Hair follicle dermal papilla cell (primary cell): ENCODE measurements around the genes SLC25A28, CWF19L1, PKD2L1 and LBX1.

- CAGE, long polyA plus RNA: no peak
Observed at GRCh38 chr10:99619727-99620639, at the start of gene SLC25A28. Gene SLC25A28 (minus strand): TSS chr10:99620439.

DNA sequence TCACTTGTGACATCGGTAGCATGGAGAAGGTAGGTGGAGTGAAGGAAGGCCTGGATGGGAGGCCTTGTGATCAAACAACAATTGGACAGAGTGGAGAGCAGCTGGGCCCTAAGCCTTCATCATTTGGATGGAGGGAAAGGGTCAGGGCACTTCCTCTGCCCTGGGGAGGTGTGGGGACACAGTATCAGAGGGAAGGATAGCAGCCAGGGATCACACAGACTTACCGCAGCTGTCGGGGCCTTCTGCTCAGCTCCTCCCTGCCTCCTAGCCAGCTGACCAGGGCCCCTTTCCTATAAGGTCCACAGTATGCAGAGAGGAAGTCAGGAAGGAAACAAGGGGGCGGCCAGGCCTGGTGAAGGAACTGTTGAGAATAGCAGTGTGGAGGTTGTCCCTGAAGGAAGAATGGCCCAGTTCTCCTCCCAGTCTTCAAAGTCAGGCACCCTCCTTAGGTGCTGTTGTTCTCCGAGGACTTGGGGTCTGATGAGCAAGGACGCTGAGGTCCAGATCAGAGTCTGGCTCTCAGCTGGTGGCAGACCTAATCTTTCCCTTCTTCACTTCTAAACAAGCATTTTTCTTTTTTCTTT lies 62.1 kb downstream of the ABCC2 start:
- CAGE, long polyA plus RNA: no peak

GRCh38 chr10:99849872-99850981 lies 67.8 kb downstream of the ABCC2 start:
- CAGE, long polyA plus RNA: no peak

DNA sequence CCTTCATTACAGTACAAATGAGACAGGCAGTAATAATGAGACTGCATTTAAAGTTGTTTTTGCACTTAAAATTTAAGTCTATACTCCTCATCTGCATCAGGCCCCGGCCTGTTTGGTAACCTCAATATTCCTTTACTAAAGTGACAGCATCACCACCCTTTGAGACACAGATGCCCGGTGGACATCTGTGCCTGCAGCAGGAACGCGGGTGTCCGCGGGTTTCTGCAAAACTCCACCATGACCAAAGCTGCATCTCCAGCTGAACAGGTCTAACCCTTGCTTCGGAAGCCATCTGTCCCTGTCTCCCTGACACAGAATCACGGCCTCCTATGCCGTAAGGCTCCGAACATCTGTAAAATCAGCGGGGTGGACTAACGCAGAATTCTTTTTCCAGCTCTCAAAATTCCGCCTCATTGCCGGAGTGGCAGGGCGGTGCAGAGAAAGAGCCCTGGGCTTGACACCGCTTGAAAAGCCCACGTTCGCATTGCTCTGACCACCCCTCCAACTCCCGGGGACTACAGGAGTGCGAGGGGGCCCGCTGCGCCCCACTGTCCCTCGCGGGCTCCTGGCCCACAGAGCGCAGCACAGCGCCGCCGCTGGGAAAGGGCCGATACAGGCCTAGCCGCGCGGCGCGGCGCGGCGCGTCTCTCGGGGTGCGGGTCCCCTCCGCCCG lies 515 bp downstream of the DNMBP start:
- CAGE, long polyA plus RNA: no peak

DNA sequence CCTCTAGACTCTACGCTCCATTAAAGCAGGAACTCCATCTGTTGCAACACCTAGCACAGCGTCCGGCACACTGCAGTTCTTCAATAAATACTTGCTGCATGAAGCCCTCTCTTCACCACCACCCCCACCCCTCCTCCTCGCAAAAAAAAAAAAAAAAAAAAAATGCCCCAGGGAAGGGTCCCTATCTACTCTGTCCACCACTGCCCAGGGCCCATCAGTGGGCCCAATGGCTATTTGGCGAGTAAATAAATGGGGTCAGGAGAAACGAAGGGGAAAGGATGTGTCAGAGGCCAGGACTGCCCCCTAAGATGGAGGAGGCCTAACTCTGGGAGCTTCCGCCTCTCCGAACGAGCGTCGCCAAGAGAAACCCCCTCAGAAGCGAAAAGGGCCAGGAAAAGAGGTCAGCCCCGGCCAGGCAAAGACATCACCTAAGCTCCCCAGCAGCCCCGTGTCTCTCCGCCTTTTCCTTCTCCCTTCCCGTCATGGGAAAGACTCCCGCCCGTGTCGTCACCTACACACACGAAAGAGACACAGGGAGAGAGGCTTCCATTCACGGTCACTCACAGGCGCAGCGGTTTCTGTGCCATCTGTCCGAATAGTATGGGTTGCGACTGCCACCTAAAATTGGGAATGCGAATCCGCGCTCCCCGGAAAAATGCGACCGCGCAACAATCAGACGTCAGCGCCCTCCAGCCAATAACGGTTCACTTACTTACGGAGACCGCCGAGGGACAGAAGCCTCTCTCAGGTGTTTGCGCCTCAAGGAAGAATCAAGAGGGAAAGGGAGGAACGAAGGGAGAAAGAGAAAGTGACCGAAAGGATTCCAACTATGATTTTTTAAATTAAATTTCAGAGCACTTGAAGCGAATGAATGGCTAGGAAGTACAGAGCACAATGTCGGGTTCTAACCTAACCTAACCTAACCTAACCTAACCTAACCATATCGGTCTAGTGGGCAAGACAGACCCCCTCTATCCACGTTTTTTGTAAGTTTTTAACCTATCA lies at the start of gene CWF19L1:
CWF19L1 (minus strand) TSS at position 632 of the 1,005 bp plus-strand sequence.
- CAGE, long polyA plus RNA: no peak

DNA sequence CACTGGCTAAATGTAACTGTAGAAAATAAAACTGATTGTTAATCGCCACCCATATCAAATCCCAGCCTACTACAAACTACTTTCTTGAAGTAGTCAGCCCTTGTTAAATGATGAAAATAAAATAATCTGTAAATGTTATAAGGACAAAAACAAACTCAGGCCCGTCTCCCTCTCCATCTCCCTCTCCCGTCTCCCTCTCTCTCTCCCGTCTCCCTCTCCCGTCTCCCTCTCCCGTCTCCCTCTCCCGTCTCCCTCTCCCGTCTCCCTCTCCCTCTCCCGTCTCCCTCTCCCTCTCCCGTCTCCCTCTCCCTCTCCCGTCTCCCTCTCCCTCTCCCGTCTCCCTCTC lies 8.7 kb upstream of the CWF19L1 start:
- CAGE, long polyA plus RNA: no peak

GRCh38 chr10:100329982-100330231 lies at the start of gene PKD2L1:
Gene PKD2L1 (minus strand): TSS chr10:100330228.
- CAGE, long polyA plus RNA: no peak

GRCh38 chr10:100739236-100739687 lies 6.1 kb upstream of the PAX2 start:
- CAGE, long polyA plus RNA: no peak

DNA sequence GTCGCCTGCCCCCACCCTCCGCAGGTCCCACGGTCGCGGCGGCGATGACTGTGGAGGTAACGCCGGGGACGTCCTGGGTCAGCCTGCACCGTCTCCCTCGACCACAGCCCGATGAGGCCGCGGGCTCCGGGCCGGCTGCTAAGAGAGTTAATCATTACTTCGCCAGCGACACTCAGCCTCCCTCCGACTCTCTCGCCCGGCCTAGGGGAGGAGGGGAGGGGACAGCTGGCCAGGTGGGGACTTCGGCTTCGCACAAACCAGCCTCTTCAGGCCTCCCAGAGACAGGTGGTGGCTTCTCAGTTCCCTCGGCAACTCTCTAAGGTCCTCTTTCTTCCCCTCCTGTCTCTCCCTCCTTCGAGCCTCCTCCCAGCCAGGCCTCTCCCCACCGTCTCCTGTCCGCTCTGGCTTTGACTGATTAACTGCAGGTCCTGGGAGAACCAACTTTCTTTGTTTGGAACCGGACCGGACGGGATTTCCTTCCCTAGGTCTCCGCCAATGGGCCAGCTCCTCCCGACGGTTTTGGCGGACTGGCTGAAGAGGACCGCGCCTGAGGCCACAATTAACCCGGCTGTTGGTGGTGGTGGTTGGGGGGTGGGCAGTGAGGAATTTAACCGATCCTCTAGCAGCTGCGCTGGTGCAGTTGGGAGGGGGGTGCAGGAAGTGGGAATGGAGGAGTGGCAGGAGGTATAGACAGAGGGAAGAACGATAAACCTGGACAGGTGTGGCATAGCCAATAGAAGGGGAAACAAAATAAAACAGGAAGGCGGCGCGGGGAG lies 5.5 kb upstream of the PAX2 start:
- CAGE, long polyA plus RNA: no peak

DNA sequence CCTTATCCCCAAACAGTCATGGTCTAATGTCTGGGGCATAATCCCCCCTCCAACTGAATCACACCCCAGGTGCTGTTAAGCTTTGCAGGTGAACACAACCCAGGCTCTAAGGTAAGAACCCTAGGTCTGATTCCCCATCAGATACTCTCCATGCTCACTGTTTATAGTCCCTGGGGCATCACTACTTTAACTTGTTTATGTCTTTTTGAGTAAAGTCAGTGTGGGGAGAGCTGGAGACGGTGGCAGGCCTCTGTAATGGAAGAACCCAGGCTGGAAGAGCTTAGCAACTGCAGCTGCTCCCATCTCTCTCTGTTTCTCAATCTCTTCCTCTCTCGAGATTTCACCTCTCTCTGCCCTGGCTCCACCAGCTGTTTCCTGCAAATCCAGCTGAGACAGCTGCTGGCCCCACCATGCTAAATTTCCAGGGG lies 25.9 kb upstream of the SLF2 start:
- CAGE, long polyA plus RNA: no peak

DNA sequence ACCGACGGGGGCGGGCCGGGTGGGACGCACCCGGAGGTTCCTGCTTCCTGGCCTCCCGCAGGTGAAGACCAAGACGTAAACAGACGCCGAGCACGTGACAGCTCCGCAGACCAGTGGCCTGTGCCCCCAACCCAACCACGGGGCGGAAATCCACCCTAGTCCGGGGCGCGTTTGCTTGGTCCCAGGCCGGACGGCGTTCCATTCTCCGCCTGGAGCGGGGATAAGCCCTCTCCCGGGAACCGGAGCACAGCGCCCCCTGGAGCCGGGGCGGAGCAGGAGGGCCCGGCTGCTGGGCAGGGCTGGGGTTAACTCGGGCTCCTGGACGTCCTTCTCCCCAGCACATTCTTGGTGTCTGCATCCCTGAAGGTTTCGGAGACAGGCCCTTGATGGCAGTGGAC lies 2.0 kb upstream of the LZTS2 start:
- CAGE, long polyA plus RNA: no peak

GRCh38 chr10:101000003-101001090 lies 739 bp downstream of the LZTS2 start:
- CAGE, long polyA plus RNA: no peak

GRCh38 chr10:101052249-101052700 lies 9.5 kb upstream of the KAZALD1 start:
- CAGE, long polyA plus RNA: no peak

DNA sequence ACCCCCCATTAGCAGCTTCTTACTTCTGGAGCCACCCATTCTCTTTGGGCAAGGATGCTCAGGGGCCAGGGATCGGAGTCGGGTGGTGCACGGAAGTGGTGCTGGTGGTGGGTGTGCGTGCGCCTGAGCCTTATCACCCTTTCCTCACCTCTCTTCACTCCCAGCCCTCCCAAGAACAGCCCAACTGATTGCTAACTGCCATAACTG lies 286 bp downstream of the KAZALD1 start:
- CAGE, long polyA plus RNA: no peak

DNA sequence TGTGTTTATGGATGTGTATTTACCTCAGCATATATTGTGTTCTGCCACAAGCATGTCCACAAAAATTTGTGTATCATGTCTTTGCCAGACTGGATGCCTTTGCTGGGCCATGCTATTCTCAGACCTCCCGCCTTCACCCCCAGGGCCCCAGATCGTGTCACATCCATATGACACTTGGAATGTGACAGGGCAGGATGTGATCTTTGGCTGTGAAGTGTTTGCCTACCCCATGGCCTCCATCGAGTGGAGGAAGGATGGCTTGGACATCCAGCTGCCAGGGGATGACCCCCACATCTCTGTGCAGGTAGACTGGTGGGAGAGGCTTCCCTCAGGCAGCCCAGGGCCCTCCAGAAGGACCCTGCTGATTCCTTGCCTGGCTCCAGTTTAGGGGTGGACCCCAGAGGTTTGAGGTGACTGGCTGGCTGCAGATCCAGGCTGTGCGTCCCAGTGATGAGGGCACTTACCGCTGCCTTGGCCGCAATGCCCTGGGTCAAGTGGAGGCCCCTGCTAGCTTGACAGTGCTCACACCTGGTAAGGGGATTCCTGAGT lies 2.4 kb downstream of the KAZALD1 start:
- CAGE, long polyA plus RNA: no peak

GRCh38 chr10:101229326-101230229 lies at the start of gene LBX1:
Gene LBX1 (minus strand): TSS chr10:101229463.
- CAGE, long polyA plus RNA: no peak

DNA sequence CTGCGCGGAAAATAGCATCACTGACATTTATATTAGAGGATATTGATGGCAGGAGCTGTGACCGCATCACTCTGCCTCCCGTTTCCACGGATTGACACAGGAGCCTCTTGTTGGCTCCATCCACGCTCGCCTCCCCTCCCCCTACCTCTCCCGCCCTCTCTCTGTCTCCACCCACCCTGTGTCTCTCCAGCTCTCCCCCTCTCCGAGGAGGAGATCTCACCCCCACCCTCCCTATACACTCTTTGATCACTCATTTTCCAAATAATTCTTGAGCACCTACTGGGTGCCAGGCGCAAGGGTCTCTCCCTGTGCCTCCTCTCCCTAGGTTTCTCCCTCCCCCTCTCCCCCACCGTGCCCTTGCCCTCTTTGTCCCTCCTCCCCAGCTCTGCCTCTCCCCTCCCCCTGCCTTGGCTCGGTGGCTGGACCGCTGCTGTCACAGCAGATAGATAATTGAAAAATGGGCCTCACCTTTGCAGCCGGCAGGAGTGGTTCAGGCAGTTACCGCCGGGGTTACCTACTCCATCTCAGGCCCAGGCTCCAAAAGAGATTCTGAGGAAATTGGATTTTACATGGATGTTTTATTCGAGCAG lies 61.0 kb upstream of the BTRC start:
- CAGE, long polyA plus RNA: no peak

DNA sequence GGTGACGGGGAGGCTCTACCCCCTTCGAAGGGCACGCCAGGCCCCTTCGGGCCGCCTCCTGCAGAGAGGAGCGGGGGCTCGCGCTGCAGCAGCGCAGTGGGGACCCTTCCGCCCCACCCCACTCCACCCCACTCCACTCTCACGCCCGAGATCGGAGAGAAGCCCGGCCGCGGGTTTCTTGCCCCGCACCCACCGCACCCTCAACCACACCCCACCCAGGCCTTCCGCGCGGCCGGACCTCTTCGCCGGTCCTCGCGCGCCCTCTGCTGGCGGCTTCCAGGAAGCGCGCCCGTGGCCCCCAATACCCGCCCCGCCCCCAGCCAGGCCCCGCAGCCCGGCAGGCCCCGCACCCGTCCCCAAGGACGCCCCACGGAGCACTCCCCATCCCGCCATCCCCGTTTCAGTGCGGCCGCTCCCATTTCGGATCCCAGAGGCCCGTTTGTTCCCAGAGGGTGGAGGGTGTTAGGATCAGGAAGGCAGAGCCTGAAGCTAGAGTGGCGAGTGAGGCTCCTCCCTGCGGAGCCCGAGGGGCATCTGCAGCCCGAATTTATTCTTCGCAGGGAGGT lies 17.9 kb downstream of the POLL start:
- CAGE, long polyA plus RNA: no peak

- CAGE, long polyA plus RNA: no peak
Observed at GRCh38 chr10:101725769-101726345, 30.9 kb upstream of the FBXW4 start.

DNA sequence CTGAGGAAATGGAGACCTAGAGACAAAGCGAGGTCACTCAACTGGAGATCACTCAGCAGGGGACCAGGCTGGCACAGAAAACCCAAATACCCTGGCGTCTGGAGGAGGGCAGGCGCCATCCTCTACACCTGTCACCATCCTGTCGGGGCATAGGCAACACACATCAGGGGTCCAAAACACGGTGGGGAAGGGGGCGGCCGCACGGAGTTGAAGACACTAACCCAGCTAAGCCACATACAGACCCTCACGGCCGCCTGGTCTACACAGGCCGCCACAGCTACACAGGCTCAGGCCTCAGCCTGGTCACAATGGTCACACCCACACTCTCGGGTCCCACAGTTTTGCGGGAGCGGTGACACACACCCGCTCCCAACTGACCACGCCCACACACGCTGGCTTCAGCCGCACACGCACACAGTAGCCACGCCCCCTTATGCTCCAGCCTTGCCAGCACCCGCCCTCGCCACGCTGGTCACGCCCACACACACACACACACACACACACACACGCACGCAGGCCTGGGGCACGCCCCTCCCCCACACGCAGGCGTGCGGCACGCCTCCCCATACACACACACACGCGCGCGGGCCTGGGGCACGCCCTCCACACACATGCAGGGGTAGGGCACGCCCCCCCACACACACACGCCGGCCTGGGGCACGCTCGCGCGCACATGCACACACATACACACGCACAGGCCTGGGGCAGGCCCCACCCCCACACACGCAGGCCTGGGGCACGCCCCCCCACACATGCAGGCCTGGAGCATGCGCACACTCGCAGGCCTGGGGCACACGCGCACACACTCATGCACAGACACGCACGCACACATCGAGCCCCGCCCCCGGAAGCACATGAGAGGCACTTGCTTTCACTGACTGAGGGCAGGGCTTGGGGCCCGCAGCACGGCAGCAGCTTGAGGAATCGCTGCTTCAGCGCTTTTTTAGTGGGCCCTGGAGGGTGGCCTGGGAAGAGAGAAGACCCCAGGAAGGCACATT lies 12.3 kb upstream of the OGA start:
- CAGE, long polyA plus RNA: no peak